Epithelial cell of esophagus (primary cell): ENCODE results near the gene AHNAK2.

DNA sequence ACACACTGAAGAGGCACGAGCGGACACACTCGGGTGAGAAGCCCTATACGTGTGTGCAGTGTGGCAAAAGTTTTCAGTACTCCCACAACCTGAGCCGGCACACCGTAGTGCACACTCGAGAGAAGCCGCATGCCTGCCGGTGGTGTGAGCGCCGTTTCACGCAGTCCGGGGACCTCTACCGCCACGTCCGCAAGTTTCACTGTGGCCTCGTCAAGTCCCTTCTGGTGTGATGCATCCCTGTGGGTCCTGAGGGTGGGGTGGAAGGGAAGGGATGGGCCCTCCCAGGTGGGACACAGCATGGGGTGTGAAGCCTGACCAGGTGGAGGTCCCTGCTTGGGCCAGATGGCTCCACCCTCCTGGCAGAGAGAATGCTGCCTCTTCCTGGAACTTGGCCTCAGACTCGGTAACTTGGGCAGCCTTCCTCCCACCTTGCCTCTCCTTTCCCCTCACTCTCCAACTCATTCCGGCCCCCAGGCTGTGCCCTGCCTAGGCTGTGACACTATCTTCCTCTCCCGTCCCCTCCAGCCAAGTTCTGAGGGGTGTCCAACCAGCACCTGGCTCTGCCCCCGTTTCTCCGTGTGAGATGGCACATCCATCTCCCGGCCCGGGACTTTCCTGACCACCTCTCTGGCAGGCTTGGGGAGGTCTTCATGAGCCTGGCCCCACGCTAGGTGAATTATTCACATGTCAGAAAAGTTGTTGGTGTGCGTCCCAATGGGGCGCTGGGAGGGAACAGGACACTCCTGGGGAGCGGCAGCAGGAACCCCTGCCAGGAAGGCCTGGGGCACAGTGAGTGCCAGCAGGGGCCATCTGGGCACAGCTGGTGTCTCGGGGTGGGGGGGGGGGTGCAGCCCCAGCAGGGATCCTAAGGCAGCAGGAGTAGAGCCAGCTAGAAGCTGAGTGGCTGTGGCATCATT is 1.6 kb downstream of the ZBTB42 start:
- RRBS, result no CpG with 5 or more reads among the region's 29 CpGs

DNA sequence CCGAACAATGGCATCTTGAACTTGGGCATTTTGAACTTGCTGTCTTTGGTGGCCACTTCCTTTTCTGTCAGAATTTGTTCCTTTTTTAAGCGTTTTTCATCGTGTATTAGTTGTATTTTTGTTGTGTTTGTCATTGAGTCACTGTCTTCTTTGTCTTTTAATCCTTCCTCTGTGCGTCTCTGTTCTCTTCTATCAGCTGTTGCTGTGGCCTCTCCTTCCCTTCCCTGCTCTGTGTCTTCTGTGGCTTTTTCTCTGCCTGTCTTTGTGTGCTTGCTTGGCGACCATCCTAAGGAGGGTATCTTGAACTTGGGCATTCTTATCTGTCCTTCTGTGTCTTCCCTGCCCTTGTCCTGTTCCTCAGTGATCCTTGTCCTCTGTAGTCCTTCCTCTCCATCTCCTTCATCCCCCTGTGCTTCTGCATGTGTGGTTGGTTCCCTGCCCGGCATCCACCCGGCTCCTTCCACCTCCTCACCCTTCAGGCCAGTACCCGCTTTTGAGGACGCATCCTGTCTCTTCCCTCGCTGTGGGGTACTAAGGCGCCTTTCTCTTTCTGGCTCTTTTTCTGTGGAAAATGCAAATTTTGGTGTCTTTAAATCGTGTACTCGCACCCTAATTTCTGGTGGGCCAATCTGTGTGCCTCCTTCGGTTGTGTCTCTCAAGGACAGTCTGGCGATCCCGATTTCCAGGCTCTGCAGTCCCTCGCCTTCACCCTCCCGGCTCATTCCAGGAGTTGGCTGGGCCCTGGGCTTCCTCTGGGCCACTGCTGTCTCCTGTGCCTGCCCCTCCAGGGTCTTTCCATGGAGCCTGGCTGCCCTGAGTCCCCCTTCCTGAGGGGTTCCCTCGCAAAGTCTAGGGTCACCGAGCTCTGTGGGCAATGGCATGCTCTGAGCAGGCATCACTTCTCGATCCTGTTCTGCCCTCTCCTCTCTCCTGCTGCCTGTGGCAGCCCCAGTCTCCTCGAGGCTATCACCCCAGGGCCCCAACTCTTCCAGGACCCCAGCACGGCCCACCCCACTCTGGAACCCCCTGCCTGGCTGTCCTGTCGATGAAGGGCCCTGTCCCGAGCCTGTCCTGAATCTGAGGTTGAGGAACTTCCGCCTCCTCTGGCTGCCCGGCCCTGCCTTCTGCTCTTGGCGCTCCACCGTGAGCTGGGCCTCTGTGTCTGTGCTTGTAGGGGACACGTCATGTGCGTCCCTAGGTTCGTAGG is 24.4 kb downstream of the AHNAK2 start:
- RRBS, result no CpG with 5 or more reads among the region's 32 CpGs

GRCh38 chr14:104967355-104968141 is 10.6 kb downstream of the AHNAK2 start:
- RRBS, result 2% methylated on average over 1 of the region's 36 CpGs

DNA sequence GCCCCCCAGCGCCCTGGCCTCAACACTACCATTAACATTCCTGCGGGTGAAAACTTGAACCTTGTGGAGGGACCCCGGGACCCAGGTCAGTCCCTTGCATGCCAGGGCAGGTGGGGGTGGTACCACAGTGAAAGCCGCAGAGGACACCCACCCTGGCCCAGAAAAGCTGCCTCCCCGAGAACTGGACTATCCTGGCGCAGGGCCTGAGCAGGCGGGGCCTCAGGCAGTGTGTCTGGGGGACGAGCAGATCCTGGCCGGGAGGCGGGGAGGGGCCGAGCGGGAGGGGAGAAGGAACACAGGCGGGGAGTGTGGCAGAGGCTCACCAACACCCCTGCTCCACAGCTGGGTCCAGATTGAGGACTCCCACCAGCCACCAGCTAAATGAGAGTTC is 10.0 kb downstream of the AHNAK2 start:
- RRBS, result 1% methylated on average over 3 of the region's 13 CpGs

DNA sequence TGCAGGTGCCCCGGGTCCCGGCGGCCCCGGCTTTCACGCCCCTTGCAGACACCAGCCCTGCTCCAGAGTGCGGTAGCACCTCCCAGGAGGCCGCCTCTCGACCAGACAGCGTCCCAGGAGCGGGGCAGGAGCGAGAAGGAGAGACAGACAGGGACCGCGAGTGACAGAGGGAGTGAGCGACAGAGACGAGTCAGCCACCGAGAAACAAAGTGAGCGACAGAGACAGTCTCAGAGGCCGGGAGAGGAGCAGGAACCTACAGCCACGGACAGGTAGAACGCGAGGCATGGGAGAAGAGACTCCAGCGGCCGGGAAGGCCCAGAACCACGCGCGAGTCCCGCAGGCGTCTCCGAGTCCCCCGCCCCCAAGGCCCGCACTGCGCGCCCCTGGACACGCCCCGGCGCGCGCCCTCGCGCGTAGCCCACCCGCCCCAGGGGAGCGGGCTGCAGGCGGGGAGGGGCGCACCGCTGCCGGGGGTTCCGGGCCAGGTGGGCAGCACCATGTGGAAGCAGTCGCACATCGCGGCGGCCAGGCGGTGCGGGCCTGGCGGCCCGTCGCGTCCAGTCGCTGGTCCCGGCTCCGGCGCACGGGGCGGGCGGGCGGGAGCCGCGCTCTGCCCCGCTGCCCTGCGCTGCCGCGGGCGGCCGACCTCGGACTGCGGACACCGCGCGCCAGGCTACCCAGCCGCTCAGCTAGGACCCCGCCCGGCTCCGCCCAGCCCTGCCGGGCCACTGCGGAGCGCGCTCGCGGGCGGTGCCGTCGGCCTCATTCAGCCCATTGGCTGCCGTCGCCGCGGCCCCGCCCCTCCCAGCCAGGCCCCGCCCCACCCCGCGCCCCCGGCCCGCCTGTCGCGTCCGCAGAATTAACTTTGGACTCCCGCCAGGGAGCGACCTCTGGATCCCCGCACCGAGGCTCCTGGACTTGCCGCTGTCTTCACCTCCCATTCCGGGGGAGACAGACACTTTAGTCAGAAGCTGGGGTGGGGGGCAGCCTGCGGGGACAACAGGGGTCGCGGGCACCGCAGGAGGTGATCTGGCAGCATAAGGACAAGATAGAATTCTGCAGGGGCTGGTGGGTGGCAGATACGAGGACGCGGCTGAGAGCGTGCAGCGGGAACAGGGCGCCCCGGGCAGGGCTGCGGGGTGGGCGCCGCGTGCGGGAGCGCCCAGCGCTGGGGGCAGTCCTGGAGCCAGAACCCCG is at the start of gene AHNAK2:
Gene AHNAK2, minus strand, starts transcription at position 655 of the 1,198 bp plus-strand sequence.
- RRBS, result under 1% methylated on average over 36 of the region's 130 CpGs

- RRBS, result no CpG with 5 or more reads among the region's 12 CpGs
These were observed 1.7 kb downstream of the CDCA4 start for GRCh38 chr14:105019152-105019571.

- RRBS, result 83% methylated on average over 3 of the region's 50 CpGs
These were observed 9.1 kb downstream of the GPR132 start for GRCh38 chr14:105055823-105056803.

GRCh38 chr14:105059565-105060131 is 5.6 kb downstream of the GPR132 start:
- RRBS, result no CpG with 5 or more reads among the region's 16 CpGs

GRCh38 chr14:105092200-105092981 is 27.2 kb upstream of the GPR132 start:
- RRBS, result no CpG with 5 or more reads among the region's 23 CpGs

- RRBS, result 83% methylated on average over 3 of the region's 26 CpGs
These were observed 15.6 kb downstream of the JAG2 start for GRCh38 chr14:105152807-105153496.

DNA sequence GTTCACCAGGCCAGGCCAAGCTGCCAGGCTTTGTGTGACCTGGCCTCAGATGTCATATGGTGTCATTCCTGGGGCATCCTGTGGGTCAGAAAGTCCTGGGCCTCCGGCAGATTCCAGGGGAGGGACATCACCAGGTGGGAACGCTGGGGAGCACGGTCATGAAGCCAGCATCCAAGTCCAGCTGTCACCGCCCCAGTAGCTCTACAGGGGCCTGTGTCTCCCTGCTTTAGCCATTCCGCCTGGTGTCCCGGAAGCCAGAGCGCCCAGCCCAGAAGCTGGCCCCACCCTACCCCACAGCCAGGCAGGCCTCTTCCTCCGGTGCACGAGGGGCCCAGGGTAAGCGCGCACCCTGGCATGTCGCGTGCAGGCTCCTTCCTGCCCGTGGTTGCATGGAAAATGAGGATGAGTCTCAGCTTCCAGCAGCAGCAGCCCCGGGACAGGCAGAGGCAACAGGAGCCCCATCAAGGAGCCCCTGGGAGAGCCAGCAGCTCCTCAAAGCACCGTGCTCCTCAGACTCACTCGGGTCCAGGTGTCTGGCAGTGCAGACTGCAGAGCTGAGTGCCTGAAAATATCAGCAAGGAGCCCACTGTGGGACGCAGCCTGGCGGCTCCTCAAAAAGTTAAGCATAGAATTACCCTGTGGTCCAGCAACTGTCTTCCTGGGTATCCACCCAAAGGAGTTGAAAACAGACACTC is 1.6 kb upstream of the NUDT14 start:
- RRBS, result 37% methylated on average over 4 of the region's 19 CpGs

DNA sequence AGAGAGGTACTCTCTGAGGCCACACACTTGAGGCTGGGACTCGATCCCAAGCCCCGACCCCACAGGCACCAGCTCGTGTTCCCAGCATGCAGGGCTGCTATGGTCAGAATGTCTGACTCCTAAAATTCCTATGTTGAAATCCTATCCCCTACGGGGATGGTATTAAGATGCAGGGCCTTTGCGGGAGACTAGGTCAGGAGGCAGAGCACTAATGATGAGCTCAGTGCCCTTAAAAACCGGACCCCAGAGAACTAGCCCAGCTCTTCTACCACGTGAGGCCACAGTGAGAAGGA is 25.2 kb downstream of the BRF1 start:
- RRBS, result no CpG with 5 or more reads among the region's 7 CpGs

DNA sequence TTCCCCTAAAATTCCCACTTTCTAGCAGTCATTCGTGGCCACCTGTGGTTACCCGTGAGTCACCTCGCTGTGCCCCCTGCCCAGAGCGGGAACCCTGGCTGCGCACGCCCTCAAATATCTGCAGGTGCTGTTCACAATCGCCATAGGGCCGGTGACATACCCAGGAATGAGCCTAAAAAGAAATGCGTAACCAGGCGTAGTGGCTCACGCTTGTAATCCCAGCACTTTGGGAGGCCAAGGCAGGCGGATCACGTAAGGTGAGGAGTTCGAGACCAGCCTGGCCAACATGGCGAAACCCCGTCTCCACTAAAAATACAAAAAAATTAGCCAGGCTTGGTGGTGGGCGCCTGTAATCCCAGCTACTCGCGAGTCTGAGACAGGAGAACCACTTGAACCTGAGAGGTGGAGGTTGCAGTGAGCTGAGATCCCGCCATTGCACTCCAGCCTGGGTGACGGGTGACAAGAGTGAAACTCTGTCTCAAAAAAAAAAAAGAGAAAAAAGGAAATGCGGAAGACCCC is 925 bp upstream of the BRF1 start:
- RRBS, result no CpG with 5 or more reads among the region's 22 CpGs

DNA sequence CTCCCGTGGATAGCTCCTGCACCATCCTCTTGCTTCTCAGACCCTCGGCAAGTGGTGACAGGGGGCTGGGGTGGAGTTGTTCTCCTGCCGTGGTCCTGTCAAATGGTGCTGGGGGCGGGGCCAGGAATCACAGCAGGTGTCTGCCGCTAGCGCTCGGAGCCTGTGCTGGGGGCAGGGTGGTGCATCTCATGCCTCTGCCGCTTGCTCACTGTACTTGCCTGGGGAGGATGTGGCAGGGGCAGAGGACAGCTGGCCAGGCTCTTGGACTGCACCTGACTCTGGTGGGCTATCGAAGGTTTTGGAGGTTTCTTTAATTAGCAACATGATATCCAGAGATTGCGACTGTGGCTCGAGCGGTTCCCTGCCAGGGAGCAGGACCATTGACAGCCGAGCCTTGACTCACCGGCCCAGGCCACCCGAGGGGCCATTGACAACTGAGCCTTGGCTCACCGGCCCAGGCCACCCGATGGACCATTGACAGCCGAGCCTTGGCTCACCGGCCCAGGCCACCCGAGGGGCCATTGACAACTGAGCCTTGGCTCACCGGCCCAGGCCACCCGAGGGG is 12.9 kb downstream of the PACS2 start:
- RRBS, result no CpG with 5 or more reads among the region's 22 CpGs

GRCh38 chr14:105388603-105389240 is 9.6 kb upstream of the TEX22 start:
- RRBS, result 87% methylated on average over 6 of the region's 21 CpGs

DNA sequence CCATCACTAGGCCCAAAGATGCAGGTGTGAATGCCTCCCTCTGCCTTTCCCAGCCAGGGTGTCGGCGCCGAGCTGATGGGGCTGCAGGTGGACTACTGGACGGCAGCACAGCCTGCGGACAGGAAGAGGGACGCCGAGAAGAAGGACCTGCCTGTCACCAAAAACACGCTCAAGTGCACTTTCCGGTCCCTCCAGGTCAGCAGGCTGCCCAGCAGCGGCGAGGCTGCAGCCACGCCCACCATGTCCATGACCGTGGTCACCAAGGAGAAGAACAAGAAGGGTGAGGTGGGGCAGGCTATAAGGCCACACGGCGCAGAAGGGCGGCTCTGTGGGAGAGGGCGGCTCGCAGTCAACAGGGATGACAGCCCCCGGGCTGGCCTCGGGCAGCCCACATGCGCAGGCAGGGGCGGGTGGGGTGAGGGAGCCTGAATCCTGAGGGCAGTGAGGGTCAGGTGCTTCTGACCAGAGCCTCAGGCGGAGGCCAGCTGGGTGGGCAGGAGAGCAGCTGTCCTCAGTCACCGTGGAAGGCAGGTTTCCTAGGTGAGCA is 5.7 kb upstream of the TEX22 start:
- RRBS, result no CpG with 5 or more reads among the region's 24 CpGs

DNA sequence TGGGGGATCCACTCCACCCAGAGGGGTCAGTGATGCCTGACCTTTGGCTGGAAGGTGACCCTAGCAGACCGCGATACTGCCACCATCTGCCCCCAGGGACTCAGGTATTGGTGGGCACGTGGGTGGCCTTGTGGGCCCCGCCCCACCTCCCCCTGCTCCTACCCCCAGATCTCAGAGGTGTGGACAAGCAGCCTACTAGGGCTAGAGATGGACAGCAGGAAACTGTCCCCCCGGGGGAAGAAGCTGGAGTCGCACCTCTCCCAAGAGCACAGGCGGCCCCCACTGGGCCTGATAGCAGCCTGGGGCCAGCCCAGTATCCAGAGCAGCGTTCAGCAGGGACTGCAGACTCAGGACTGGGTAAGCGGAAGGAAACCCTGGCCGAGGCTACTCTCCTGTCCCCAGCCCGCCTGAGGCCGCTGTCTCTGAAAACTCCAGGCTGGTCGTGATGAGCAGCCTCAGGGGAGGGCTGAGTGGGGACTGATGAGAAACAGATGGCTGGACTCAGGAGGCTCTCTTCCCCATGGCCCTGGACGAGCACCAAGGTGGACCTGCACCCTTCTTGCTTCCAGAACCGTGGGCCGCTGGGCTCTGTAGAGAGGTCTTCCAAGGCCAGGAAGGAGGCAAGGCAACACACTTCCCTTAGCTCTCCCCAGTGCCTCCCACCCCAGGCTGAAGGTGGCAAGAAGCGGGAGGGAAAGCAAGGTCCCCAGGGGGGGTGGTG is 956 bp downstream of the TEX22 start:
- RRBS, result no CpG with 5 or more reads among the region's 17 CpGs

DNA sequence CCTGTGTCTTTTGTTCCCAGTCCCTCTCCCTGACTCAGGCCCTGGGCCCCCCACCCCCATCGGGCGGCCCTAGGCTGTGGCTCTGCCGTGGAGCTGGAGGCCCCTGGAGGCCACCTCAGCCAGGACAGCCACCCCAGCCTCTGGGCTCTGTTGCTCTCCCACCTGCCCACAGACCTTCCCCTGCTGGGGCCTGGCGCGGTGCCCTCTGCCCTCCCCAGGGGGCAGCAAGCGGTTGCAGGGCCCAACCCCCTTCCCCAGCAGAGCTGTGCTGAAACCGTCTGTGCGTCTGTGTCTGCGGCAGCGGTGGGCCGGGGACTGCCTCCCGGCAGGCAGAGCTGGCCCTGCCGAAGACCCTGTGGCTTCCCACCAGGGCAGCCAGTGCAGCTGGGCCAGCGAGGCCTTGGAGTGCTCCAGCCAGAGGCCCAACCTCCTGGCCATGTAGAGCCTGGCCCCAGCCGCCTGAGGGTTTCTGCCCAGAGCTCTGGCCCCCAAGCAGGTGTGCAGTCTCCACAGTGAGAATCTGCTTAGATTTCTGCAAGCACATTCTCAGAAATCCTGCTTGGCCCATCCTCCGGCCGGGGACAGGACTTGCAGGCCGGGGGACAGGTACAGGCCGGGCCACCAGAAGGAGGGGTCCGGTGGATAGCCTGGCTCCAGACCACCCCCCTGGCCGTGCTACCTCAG is 3.7 kb upstream of the CRIP2 start:
- RRBS, result 67% methylated on average over 2 of the region's 21 CpGs

GRCh38 chr14:105474961-105475071 is 195 bp downstream of the CRIP2 start:
- RRBS, result under 1% methylated on average over 8 of the region's 18 CpGs

GRCh38 chr14:105498291-105499243 is 7.5 kb downstream of the TEDC1 start:
- RRBS, result no CpG with 5 or more reads among the region's 40 CpGs